ENCODE results near the gene NAAA.

GRCh38 chr4:75703009-75703517 lies 21.3 kb upstream of the USO1 start:
- PRO-cap, result no peak
- RAMPAGE, long total RNA, 2 experiments, result no peak in any of the 2 experiments

DNA sequence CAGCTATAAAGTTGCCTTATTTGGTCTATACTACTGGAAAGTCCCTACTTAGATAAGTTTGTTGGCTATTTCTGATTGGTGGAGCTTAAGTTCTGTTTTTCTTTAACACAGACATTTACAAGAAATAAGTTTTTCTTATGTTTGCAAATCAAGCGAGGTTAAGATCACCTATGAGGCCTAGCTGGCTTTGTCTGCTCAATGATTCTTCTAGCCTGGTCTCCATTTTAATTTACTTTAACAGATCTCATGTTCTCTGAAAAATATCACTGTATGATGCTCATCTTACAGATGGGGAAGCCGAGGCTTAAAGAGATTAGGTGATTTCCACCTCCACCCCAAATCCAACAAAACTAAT lies 56.5 kb downstream of the PPEF2 start:
- PRO-cap, result no peak
- RAMPAGE, long total RNA, 2 experiments, result no peak in any of the 2 experiments

- PRO-cap, result unidirectional peak, minus-strand start at chr4:75940789; unidirectional peak, minus-strand start at chr4:75940975
- RAMPAGE, long total RNA, 2 experiments, result no peak in any of the 2 experiments
Observed at GRCh38 chr4:75940707-75941464, at the start of gene NAAA. TSS of gene NAAA (minus strand) at chr4:75941013.

DNA sequence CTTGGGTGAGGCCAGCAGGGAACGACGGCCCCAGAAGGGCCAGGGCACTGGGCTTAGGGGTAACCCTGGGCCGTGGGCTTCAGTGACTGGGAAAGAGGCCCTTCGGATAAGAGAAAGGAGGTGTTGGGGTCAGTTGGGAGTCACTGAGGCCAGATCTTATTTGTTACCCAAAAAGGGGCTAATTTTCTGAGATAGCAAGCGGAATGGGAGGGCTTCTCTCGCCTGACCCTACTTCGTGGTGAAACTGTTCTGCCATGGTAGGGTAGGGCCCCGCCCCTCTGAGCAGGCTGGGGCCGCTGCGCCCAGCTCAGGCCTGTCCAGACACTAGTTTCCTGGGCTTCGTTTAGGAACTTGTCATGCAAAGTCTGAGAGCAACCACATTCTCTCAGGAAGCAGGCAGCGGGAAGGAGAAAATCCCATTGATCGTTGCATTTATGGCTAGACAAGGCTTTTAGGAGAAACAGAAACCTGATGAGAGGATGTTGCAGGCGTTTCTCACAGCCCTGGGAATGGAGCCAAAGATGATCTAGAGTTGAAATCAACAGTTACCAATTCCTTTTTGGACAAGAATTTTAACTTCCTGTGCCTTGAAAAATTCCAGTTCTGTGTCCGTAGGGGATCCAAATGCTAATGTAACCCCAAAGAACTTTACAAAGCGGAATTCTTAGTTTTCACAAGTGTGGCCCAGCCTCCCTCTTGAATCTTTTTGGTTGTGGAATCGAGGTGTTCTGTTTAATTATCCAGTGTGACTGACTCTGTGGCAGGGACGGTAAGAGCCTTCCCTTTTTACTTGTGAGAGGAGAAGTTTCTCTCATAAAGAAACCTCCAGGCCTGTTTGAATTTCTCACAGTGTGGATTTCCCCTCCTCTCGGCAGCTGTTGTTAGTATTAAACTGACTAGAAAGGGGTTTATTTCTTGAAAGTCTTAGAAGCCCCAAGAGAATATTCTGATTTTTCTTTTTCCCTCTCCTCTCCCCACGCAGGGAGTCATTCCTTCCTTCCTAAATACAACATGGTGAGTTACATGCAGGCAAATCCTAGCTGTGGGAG lies 4.5 kb upstream of the CXCL9 start:
- PRO-cap, result no peak
- RAMPAGE, long total RNA, 2 experiments, result no peak in any of the 2 experiments

DNA sequence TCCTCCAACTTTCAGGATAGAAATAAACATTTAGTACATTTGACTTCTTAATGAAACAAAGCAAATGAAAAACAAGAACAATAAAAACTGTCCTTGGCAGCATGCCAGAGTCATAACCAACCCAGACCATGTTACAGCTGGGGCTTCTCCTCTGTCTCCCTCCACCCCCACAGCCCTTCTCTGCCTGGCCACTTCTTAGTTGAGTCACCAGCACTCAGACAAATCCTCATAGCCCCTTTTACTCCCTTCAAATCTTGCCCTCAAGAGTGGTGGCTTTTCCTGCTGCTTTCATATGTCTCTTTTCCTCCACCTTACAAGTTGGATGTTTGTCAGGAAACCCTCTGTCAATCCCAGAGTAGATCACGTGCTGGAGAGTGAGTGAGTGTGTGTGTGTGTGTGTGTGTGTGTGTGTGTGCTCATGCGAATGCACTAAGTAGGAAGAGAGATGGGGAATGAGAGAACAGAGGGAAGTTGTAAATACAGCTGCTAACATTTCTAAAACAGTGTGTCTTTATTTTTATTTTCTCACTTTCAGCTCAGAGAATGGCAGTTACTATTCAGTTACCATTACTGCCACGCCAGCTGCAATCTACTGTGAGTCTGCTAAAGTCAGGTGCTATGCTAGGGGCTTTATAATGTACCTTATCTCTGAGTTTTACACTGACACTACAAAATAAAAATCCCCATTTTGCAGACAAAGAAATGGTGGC lies 15.0 kb downstream of the SCARB2 start:
- PRO-cap, result no peak
- RAMPAGE, long total RNA, 2 experiments, result no peak in any of the 2 experiments

GRCh38 chr4:76208139-76208785 lies 5.4 kb downstream of the SCARB2 start:
- PRO-cap, result unidirectional peak, plus-strand start at chr4:76208603; unidirectional peak, plus-strand start at chr4:76208651
- RAMPAGE, long total RNA, 2 experiments, result no peak in any of the 2 experiments

GRCh38 chr4:76275368-76276241 lies 24.1 kb downstream of the FAM47E start:
- PRO-cap, result no peak
- RAMPAGE, long total RNA, 2 experiments, result no peak in any of the 2 experiments

GRCh38 chr4:76301175-76301837 lies 5.2 kb upstream of the STBD1 start:
- PRO-cap, result no peak
- RAMPAGE, long total RNA, 2 experiments, result no peak in any of the 2 experiments

GRCh38 chr4:76619902-76620710 lies 185.1 kb downstream of the SHROOM3 start:
- PRO-cap, result no peak
- RAMPAGE, long total RNA, 2 experiments, result no peak in any of the 2 experiments

- PRO-cap, result no peak
- RAMPAGE, long total RNA, 2 experiments, result no peak in any of the 2 experiments
Observed at GRCh38 chr4:76623244-76623618, 188.2 kb downstream of the SHROOM3 start.

GRCh38 chr4:76624001-76624833 lies 189.2 kb downstream of the SHROOM3 start:
- PRO-cap, result no peak
- RAMPAGE, long total RNA, 2 experiments, result no peak in any of the 2 experiments

GRCh38 chr4:76688011-76688703 lies 209.8 kb downstream of the SOWAHB start:
- PRO-cap, result no peak
- RAMPAGE, long total RNA, 2 experiments, result no peak in any of the 2 experiments

DNA sequence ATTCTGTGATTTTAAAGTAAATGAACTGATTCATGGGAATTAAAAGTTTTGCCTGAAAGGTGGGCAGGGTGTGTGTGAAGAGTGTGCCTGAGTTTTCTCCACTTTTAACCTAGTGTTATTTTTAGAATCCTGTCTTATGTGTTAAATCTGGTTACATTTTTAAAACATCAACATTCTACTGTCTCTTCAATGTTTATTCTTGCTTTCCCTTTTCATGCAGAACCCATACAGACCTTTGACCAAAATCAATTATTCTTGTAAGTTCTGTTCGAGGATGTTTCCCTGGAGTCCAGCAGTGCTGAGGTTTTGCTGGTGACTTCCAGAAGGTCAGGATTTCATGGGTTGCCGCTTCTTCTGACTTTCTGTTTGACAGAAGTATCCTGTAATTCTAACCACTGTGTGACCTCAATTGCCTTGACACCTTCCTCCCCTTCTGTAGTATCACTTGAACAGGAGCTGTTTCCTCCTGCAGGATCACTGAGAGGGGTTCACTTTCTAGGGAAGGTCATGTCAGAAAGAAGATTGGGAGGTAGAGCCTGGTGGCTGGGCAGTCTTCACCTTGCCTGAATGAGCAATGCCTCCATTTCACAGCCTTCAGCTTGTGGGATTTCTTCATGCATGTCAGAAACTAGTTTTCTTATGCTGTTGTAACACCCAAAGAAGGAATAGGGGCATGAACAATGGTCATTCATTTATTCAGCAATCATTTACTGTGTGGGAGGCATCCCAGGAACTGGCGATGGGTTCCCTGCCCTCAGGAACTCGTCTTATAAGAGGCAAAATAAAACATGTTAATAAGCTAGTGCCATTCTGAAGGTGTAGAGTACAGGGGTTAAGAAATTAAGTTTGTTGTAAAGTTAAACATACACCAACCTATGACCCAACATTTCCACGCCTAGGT lies 206.1 kb downstream of the SOWAHB start:
- PRO-cap, result no peak
- RAMPAGE, long total RNA, 2 experiments, result no peak in any of the 2 experiments

DNA sequence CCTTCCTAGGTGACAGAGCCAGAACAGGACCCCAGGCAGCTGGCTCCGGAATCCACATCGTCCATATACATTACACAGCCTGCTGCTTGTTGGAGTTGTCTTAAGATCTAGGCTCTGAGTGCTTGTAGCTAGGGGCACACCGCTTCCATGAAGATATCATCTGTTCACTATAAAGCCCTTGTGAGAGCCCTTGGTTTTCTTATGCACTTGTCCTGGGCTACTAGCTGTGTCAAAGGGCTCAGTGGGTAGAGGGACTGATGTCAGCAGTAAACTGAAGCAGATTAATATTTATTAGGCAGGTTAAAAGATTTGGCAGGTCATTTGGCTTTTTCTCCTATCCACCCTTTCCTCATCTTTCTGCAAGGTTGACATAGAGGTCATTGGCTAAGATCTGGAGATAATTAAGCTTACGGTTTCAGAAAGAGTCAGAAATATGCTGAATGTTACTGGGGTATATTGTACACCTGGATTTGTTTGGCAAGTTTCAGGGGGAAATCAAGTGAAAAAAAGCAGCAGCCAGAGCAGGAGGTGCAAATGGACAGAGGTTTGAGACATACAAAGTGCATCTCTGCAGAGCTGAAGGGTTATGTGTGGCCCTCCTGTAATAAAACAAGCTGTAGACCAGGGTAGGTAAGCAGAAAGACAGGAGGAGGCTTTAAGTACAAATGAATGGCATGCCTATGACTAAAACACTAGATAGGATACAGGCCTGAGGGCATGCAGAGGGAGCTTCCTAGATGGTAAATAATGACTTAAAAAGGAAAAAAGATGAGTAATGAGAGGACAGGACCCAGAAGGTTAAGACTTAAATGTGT lies 195.2 kb downstream of the SOWAHB start:
- PRO-cap, result no peak
- RAMPAGE, long total RNA, 2 experiments, result no peak in any of the 2 experiments

DNA sequence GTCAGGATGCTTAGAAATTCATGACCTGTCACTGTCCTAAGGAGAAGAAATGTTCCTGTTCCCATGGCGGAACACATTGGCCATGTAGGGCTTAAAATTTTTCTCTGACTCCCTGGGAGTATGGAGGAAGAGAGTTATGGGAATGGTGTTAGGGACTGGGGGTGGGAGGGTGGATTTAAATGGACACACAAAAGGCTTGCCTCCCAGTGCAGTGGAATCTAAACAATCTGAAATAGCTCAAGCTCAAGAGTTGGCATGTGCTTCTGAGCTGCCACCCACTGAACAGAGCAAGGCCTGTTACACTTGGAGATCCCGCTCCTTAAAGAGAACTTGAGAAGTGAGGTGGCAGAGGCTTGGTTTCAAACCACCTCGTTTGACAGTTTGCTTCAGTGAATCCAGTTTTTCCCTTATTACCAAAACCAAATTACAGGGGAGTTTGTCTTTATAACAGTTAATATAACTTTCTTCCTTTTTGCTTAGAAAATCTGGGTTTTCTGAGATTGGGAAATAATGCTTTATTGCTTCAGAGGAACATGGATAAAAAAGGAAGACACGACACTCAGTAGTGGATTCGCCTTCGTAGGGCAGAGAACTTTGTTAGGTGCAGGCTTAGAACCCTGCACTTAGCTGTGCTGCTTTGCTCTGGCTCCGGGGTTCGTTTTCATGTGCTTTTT lies 188.4 kb downstream of the SOWAHB start:
- PRO-cap, result no peak
- RAMPAGE, long total RNA, 2 experiments, result no peak in any of the 2 experiments

DNA sequence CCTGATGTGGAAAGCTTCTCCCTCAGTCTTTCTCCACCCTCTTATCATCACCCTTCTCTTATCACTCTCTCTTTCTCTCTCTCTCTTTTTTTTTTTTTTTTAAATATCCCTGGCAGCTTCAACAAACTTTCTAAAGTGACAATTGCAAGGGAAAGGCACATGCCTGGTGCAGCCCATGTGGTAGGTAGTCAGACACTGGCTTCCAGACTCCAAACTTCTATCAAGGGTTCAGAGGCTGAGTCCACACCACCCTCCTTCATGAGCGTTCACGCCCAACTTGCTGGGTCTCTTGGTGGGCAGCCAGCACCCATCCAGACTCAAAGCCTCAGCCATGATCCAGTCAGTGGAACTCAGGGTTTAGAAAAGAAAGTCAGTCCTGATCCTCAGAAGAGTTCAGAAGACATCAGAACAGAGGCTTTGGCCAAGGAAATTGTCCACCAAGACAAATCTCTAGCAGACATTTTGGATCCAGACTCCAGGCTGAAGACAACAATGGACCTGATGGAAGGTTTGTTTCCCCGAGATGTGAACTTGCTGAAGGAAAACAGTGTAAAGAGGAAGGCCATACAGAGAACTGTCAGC lies 141.5 kb downstream of the SOWAHB start:
- PRO-cap, result no peak
- RAMPAGE, long total RNA, 2 experiments, result no peak in any of the 2 experiments

DNA sequence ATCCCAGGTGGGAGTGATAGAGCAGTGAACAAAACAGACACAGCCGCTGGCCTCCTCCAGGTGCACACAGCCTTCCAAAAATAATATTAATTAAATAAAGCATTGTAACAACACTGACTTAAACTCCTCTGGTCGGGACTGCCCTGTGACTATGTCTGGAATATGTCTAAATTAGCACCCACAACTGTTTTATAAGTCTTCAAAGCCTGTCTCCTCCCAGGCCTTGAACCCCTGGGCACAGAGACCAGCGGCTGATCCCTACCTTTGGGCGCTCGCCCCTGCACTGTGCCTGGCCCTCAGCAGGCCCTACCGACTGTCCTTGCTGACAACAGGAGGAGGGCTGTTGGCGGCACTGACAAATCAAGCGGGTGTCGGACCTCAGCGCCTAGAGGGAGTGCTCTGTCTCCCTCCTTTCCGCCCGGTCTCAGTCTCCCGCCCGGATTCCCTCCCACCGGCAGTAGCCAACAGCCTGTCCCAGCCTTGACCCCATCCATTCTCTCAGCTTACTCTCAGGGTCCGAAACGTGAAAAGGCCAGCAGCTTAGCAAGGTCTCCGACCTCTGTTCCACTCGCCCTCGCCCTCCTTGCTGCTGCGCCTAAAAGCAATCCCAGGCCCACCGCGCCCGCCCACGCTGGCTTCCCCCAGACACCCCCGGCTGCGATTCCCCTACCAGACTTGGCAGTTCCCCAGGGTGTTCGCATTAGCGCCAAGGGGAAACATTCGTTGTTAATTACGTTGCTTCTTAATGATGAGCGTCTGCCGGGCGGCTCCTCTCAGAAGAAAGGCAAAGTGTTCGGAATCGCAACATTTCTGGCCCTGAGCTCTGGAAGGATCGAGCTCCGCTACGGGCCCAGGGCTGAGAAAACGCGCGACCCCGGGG lies 96.3 kb downstream of the SOWAHB start:
- PRO-cap, result no peak
- RAMPAGE, long total RNA, 2 experiments, result no peak in any of the 2 experiments

DNA sequence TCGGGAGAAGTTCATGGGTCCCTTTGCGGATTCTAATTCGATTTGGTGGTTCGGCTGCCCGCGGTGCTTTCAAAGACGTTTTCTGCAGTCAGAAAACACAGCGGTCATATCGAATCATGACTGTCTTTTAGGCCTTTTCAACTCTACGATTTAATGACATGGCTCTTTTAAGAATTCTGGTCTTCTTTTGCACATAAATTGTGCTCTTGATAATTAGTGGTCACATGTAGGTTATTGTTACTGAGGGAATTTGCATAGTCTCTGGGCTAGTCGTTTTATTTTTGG lies 1.6 kb downstream of the SEPTIN11 start:
- PRO-cap, result no peak
- RAMPAGE, long total RNA, 2 experiments, result no peak in any of the 2 experiments

- PRO-cap, result no peak
- RAMPAGE, long total RNA, 2 experiments, result no peak in any of the 2 experiments
Observed at GRCh38 chr4:77037314-77037943, 38.4 kb downstream of the CCNI start.

- PRO-cap, result no peak
- RAMPAGE, long total RNA, 2 experiments, result no peak in any of the 2 experiments
Observed at GRCh38 chr4:77072993-77073510, 2.7 kb downstream of the CCNI start.